ENCODE measurements around the genes CDK7 and SMN2.

GRCh38 chr5:68265230-68265807, 49.8 kb downstream of the PIK3R1 start:
- RRBS = no CpG with 5 or more reads among the region's 3 CpGs

GRCh38 chr5:68273885-68274284, 58.3 kb downstream of the PIK3R1 start:
- RRBS = no CpG with 5 or more reads among the region's 2 CpGs

DNA sequence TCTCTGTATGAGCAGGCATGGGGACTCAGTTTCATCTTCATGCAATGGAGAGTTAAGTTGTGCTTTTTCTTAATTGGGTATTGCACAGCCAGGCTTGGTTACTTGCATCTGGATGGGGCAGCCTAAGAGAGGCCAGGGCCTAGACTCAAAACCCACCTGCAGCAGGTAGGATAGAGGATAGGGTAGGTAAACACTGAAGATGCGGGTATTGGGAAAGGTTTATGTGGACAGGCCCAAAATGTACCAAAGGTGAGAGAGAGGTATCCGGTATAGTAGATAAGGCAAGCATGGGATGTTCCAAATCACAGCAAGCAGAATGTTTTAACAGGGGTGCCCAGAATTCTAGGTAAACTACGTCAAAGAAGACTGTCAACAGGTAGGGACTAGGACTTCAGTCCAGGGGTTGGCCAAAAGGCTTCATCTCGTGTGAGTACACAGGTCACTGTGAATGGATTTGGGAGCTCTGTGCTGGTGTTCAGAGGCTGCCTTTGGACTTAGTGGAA, 66.3 kb downstream of the PIK3R1 start:
- RRBS = no CpG with 5 or more reads among the region's 4 CpGs

DNA sequence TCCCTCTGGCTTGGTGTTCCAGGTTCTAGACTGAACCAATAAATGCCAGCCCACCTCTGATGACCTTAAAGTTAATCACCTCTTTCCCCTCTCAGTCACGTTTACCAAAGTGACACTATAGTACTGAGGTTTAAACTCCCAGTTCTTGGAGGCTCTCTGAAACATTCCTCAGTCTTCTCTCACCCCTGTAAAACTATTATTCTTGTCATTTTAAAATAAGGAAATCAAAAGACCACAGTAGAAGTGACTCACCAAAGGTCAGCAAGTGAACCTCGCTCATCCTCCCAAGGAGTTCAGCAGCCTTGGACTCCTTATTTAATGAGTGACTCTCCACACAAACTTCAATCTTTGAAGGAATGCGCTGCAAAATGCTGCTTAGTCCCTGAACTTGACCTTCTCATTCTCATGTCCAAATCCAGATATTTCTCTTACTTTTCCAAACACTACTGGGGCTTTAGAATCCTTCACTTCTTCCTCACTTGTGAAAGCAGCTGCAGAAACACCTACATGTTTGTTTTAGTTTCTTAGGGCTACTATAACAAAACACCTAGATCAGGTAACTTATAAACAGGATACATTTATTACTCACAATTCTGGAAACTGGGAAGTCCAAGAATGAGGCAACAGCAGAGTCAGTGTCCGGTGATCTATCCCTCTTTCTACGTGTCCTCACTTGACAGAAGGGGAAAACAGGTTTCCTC, 103.9 kb downstream of the PIK3R1 start:
- RRBS = no CpG with 5 or more reads among the region's 5 CpGs

DNA sequence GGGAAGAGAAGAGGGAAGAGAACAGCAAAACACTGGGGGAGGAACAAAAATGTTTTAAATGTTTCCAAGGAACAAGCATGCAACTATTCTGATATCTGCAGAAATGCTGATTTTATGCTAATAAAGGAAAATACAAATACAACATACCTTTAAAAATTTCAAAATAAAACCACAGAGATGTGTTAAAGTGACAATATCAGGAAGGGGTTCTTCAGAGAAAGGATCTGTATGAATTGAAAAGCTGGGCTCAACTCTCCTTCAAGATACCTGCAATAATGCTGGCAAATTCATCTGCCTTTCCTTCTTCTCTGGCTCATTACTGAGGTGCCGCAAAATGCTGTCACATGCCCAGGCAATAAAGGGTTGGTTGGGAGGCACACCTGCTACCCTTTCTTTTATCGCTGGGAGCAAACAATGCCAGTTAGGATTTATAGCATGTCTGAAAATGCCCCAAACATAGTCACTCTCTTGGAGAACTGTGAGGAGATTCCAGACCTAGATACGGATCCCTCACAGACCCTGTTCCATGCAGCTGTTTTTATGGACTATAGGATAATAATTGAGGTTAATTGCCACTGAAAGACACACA, 317.8 kb downstream of the PIK3R1 start:
- RRBS = no CpG with 5 or more reads among the region's 3 CpGs

- RRBS = no CpG with 5 or more reads among the region's 17 CpGs
Observed at GRCh38 chr5:68673326-68674453, 420.1 kb upstream of the SLC30A5 start.

DNA sequence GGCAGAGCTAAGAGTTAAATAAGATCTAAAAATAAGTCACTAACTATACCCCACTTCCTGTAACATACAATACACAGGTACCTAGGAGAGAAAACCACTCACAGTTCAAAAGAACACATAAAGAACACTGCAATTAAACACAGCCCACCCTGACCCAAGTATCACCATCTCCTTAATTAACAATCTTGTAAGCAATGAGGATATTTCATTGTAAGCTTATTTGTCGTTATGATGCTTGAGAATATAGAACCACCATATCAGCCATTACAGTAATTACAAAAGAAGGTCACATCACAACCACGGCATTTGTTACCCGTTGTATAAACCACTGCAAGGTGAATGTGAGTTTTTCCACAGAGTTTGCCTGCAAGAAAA, 382.1 kb upstream of the SLC30A5 start:
- RRBS = no CpG with 5 or more reads among the region's 3 CpGs

DNA sequence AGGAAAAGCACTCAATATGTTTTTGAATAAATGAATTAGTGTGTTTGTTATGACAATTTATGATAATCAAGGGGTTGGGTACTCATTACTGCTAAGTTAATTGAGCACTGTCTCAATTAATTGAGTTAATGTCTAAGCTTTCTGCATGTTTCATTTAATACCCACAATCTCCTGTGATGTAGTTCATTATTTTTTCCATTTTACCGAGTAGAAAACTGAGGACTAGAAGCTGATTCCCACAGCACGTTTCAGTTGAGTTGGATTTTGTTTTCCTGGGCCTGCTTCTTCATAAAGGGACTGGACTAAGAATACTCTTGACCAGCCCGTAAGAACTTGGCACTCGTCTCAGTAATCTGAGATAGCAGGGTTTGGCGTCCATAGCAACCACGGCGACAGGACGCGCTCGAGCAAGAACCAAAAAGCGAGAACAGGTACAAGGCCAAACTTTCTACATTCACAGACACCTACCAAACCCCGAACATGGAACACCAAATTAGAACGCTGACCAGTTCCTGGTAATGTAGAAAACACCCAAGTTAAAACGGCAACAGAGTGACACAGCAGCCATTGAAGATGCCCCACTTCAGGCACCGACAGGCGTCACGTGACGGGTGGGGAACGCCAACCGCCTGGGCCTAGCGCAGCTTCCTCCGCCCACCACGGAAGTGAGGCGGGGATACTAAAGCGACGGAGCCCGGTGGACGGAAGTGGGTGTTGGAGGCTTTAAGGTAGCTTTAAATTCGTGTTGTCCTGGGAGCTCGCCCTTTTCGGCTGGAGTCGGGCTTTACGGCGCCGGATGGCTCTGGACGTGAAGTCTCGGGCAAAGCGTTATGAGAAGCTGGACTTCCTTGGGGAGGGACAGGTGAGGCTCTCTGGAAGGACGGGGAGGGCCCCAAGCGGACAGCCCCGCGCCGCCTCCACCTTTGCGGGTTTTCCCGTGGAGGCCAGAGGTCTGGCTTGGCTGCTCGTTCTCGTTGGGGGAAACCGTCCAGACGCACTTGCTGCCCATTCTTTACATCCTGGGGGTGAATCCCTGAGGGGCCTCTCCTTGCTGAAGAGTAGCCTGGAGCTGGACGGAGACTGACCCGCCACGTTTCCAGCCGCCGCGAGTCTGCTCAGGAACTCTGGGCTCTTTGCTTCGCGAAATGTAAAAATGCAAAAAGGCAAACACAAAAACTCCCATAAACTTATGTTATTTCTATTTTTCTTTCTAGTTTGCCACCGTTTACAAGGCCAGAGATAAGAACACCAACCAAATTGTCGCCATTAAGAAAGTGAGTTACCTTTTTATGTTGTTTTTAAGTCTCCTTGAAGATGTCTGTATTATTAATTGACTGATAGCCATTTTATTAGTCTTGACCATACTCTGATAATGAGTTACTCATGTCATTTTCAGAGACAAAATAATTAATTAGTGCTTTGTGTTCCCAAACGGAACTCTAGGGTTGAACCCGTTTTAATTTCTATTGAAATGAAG, at the start of gene CDK7:
CDK7 (plus strand) TSS at position 707 of the 1,477 bp plus-strand sequence.
- RRBS = 0% methylated on average over 8 of the region's 61 CpGs

GRCh38 chr5:69333679-69334002, 1.0 kb upstream of the CCDC125 start:
- RRBS = 100% methylated on average over 1 of the region's 18 CpGs

- RRBS = no CpG with 5 or more reads among the region's 3 CpGs
Observed at GRCh38 chr5:69371702-69372308, 2.2 kb downstream of the RAD17 start.

DNA sequence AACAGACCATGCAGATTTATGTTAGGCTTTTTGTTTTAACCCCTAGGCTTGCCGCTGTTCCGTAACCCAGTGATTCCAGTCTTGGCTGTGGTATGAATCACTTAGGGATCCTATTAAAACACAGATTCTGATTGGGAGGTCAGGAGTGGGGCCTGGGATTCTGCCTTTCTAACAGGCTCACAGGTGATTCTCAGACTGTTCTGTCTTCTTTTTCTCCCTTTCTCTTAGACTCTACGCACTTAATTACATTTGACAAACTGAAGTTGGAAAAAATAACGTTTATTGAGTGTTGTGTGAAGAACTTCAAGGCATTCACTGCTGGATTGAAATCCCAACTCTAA, 2.6 kb downstream of the OCLN start:
- RRBS = no CpG with 5 or more reads among the region's 4 CpGs

- RRBS = no CpG with 5 or more reads among the region's 33 CpGs
Observed at GRCh38 chr5:70049536-70049872, at the start of gene SMN2. TSS of gene SMN2 (plus strand) at chr5:70049669.

GRCh38 chr5:71631926-71632759, 45.0 kb downstream of the MCCC2 start:
- RRBS = no CpG with 5 or more reads among the region's 8 CpGs

DNA sequence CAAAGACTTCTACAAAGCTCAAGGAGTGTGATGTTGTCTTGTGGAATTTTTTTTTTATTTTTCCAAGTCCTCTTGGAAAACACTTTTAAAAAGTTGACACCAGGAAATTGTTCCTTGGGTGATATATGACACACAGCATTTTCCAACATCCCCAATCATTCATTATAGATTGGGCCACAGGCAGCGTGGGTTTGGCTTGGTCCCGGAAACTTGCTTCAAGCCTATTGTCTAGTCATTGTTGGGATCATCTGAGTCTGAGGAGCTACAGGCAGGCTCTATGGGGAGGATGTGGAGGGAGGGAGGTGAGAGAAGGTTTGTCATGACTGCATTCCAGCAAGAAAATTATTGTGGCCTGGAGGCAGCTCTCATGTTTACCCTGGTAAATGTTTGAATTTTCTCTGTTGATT, 30.5 kb downstream of the CARTPT start:
- RRBS = no CpG with 5 or more reads among the region's 2 CpGs

GRCh38 chr5:72079308-72079635, 28.0 kb upstream of the MAP1B start:
- RRBS = no CpG with 5 or more reads among the region's 6 CpGs

DNA sequence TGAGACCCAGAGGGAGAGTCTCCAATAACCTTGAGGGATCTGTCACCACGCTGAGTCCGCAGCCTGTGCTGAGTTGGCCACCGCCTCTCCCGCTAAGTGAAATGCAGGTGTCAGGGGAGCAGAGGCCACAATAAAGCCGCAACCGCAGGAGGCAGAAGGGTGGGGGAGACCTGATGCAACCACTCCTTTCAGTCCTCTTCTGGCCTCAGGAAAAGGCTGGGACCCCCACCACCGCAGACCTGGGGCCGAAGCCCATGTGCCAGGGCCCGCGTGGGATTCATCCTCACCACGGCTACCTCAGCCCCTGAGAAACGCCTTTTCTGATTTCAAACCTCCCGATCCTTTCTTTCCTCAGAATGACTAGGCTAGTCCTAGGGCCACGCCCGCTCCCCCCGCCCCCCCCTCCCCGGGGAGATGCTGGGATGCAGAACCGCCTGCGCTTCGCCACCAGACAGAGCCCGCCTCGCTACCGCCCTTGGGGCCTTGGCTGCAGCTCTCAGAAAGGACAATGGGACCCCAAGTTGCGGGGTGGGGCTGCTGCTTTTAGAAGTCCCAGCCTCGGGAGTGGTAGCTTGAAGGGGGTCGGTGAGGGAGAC, 719 bp downstream of the MAP1B start:
- RRBS = no CpG with 5 or more reads among the region's 26 CpGs

GRCh38 chr5:72507589-72507903, 336 bp upstream of the ZNF366 start:
- RRBS = no CpG with 5 or more reads among the region's 5 CpGs

DNA sequence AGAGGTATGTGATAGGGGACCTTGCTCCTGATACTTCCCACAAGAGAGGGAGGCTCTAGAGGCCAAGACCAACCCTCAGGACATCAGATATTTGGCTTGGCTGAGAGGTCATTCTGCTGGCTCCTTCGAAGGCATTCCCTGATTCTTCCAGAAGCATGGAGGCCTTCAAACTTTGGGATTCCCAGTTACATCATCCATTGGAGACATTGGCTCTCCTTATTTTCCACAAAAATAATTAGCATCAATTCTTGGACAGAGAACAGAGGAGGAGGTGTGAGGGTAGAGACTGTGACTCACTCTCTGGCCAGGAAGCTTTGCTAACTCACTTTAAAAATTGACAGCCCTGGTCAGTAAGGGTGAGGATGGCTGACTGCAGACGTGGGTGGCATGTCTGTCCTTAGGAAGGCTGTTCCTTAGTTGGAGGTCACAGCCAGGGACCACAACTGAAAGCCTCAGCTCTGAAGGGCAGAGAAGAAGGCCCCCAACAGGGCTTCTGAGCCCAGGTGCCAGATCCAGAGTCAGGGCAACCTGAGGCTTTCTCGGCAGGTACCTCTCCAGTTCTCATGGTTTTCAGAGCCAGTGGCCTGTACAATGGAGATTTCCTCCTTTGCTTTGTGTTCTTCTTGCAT, 92.3 kb upstream of the ZNF366 start:
- RRBS = no CpG with 5 or more reads among the region's 3 CpGs

DNA sequence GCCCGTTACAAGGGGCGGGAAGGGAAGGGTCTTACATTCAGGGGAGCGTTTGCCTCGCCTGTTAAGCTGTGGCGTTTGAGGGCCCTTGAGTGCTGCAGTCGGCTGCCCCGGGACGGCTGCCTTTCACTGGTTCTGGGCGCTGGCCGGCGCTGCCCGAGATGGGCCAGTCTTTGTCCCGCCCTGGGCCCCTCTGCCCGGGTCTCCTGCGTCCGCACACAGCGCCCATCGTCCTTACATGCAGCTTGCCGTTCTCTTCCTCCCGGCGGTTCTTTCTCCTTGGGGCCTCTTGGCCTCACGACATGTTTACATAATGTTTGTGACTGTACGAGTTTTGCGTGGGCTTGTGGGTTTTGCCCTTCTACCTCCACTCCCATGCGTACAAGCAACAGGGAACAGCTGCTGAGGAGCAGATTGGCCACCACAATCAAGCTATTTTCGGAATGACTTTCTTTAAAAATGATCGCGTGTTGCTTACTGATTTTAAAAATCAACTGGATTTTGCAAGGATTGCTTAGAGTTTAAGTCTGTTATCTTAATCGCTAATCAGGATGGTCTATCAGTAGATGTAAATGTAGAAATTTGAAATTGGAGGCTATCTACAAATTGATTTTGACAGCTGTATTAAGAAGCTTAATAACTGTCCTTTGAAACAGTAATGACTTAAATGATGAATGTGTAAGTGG, 695 bp downstream of the TNPO1 start:
- RRBS = under 1% methylated on average over 11 of the region's 29 CpGs

GRCh38 chr5:73007729-73008630, 52.1 kb downstream of the FCHO2 start:
- RRBS = no CpG with 5 or more reads among the region's 6 CpGs